ENCODE data around the genes SORD, SPATA5L1, C15orf48 and SQOR.

GRCh38 chr15:43880605-43881236 is 53.9 kb downstream of the WDR76 start:
- PRO-cap, result no peak
- RRBS, 2 experiments, result no CpG with 5 or more reads among the region's 3 CpGs

DNA sequence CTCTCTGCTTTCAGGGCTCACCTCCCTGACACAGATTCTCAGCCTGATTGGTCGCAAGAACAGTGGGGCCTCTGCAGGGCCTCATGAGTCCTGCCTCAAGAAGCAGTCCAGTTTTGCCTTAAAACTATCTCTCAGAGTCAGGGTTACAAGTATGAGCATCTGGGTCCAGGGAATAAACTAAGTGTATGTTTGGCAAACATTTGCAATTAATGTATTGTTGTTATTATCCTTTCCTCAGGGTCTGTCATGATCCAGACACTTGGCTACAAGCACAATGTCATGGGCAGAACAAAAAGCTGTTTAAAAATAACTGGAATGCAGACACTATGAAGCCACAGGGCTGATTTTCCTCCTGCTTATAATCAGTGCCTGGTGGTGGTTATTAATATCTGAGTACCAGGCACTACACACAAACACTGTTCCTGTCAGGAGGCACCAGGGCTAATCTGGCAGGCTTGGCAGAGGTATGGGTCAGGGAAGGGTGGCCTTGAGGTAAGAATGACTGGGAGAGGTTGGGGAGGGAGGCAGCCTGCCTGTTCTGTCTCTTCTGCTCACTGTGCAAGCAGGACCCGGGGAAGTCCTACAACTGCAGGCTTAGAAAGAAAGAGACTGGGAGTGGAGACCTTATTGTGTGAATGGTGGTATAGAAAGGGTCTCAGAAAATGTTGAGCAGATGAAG is 67.1 kb downstream of the WDR76 start:
- PRO-cap, result no peak
- RRBS, 2 experiments, result no CpG with 5 or more reads among the region's 2 CpGs

DNA sequence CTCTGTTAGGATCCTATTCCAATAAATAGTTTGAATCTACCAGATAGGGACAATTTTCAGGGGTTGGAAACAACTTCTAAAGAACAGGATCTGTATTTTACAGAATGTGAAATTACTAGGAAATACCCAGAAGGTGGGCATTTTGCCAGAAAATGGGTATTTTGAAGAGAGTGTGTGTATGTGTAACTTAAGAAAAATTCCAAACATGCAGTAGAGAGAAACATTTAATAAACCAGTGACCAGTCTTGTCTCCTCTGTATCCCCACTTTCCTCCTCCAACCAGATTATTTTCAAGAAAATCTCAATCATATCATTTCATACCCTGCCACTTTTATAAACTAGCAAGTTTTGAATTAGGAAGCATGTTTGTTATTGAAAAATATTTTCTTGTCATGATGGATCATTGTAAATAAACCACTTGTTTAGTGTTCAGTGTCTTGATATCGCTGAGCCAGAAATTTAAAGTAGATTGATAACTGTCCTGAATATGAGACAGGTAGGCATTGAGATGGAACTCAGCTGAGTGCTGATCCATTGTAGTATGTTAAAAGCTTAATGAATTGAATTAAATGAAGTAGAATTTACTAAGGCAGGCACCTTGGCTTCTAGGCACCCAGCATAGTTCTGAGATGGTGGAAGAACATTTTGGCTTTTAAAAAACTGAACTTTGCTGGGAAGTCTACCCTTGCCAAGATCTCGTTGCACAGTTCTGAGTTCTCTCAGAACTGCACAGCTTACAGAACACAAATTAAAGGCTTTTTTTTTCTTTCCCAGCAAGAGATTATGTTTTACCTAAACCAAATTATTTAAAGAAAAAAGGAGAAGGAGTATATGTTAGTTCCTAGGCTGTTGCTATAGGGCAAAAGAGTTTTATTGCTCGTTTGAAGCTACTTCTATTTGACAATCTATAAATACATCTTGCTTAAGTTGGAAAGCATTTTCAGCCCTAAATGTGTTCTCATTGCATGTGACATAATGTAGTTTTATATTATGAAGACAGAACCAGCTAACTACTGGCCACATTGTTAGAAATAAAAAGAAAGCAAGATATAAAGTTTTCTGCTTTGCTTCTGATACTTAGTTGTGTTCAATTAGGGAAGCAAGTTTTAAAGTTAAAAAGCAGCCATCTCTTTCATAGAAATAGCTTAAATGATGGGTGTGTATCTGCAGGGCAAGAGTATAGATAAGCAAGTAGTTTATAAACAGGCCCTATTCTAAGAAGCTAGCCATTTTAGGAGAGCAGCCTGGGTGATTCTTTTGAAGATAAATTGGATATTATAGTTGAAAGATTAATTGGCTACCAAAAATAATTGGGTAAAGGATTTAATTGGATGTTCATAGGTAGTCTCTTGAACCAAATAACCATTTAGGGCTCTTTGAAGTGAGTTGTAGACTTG is 5.1 kb downstream of the EIF3J start:
- PRO-cap, result no peak
- RRBS, 2 experiments, result no CpG with 5 or more reads among the region's 3 CpGs

- PRO-cap, result no peak
- RRBS, 2 experiments, result no CpG with 5 or more reads among the region's 5 CpGs
These were observed 3.4 kb upstream of the SPG11 start for GRCh38 chr15:44666787-44667413.

DNA sequence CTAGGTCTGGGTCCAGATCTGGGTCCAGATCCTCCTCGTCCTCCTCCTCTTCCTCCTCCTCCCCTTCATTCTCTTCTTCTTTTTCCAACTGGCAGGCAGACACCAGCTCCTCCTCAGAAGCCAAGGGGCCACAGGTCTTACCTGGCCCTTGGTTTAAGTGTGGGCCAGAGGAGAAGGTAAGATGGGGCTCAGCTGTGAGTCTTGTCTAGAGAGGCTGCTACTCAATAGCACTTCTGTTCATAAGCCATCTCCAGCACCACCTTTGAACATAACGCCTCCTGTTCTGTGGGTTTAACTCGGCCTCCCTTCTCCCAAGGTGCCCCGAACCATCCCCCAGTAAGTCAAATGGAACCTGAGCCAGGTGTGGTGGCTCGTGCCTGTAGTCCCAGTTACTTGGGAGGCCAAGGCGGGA is 12.1 kb upstream of the SPG11 start:
- PRO-cap, result no peak
- RRBS, 2 experiments, result no CpG with 5 or more reads among the region's 6 CpGs

GRCh38 chr15:44726988-44727366 is 9.4 kb upstream of the TRIM69 start:
- PRO-cap, result bidirectional peak, plus-strand start at chr15:44727093, minus-strand start at chr15:44726699
- RRBS, 2 experiments, result no CpG with 5 or more reads among the region's 2 CpGs

DNA sequence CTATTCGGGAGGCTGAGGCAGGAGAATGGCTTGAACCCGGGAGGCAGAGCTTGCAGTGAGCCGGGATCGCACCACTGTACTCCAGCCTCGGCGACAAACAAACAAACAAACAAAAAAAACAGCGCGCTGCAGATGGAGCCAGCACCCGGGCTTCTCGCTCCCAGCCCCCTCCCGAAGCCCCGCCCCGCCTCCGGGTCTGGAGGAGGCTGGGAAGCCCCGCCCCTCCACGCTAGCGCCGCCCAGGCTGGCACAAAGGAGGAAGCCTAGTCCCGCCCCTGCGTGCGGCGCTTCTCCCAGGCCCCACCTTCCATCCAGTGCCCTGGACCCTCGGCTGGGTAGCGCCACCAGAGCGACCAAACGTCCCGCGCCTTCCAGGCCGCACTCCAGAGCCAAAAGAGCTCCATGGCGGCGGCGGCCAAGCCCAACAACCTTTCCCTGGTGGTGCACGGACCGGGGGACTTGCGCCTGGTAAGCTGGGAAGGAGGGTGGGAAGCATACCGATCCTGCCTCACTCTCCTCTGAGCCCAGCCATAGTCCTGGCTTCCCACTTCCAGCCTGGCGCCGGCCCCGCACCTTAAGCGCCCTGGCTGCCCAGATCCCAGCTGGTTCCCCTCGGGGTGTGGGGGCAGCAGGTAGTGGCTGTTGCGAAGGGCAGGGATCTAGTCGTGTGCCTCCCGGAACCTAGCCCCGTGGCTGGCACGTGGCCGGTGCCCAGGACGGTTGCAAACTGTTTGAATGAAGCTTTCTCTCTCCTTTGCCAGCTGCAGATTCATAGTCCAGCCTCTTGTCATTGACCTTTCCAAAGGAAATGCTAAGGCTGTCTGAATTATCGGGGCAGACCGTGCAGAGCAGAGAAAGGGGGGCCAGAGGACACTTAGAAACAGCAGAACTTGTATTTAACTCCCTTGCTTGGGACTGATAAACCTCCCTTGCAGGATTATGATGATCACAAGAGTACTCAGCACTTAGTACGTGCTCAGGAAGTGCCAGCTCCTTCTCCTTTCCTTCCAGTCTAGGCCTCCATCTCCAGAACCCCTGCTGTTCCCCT is at the start of gene SORD:
TSS of gene SORD (plus strand) at position 314 of the 1,048 bp plus-strand sequence.
- PRO-cap, result bidirectional peak, plus-strand start at position 250 of the sequence, minus-strand start at position 170 of the sequence
- RRBS, 2 experiments, result 2 to 3% methylated on average over 8 to 15 of the region's 51 CpGs

GRCh38 chr15:45043025-45043436 is 20.0 kb downstream of the SORD start:
- PRO-cap, result no peak
- RRBS, 2 experiments, result no CpG with 5 or more reads among the region's 5 CpGs

GRCh38 chr15:45096734-45096983 is 17.3 kb downstream of the DUOX2 start:
- PRO-cap, result no peak
- RRBS, 2 experiments, result no CpG with 5 or more reads among the region's 1 CpG

DNA sequence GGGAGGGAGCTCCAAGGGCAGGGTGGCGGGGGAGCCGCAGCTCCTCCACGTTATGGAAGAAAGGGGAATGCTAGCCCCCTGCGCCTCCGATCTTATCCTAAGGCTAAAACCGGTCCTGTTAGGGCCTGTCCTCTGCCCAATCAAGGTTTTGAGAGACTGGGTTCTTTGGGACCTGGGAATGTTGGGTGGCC is 248 bp downstream of the DUOX1 start:
- PRO-cap, result no peak
- RRBS, 2 experiments, result 32% methylated on average over 4 of the region's 6 CpGs; no CpG with 5 or more reads in 1 of the 2 experiments

DNA sequence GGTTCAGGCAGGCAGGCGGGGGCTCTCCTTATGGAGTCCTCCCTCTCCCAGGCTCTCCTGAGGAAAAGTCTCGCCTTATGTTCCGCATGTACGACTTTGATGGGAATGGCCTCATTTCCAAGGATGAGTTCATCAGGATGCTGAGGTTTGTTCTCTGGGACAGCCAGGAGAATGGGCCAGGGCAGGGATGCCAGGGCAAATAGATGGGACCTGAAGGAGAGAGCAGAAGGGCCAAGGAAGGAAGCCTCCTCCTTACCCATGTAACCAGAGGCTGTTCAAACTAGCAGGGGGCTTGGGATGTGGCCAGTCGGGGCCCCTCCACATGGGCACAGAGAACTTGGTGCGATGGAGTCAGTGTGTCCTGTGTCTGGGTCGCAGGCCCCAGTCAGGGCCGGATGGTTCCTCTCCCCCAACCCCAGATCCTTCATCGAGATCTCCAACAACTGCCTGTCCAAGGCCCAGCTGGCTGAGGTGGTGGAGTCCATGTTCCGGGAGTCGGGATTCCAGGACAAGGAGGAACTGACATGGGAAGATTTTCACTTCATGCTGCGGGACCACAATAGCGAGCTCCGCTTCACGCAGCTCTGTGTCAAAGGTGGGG is 18.2 kb downstream of the DUOX1 start:
- PRO-cap, result no peak
- RRBS, 2 experiments, result 93% methylated on average over 1 of the region's 15 CpGs; no CpG with 5 or more reads in 1 of the 2 experiments

DNA sequence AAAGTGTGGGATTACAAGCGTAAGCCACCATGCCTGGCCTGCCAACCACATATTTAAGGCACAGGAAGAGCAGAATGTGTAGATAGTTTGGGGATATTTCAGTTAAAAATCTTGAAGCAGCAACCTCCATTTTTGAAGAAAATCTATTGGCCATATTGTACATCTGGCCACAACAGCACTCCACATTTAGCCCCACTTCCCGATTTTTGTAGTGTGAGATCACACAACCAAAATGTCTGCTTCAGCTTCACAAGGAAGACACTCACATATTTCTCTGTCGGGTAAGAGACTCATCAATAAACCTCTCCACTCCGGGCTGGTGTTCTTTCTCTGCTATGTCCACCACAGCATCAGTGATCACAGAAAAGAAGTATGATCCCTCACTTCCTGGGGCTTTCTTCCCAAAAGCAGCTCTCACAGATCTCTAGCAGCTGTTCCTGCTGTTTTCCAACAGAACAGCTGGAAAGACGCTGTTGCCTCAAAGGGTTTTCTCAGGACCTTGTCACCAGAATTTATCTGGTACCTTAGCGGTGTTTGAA is 46.5 kb downstream of the GATM start:
- PRO-cap, result no peak
- RRBS, 2 experiments, result no CpG with 5 or more reads among the region's 6 CpGs

DNA sequence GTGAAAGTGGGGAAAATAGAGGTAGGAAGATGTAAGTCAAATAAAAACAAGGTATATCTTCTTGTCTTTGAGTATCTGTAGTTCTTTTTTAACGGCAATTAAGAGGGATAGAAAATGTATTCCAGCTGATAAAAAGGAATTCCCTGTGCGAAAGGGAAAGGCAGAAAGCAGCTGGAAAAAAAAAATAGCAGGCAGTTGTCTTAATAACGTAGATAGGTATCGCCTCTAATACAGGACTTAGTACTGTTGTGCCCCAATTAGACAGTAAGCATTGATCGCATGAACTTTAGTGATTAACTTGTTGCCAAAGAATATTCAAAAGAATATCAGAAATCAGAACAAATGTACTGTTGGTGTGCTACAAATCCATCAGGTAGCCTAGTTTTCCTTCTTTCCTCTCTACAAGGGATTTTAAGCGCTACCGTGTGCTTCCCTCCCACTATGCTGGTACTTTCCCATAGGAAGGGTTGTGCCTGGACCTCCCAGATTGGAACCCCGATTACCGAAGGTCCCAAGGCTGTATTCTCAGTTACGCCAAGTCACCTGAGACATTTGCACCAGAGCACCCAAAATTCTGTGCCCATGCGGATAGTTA is 643 bp upstream of the SPATA5L1 start:
- PRO-cap, result no peak
- RRBS, 2 experiments, result no CpG with 5 or more reads among the region's 11 CpGs

DNA sequence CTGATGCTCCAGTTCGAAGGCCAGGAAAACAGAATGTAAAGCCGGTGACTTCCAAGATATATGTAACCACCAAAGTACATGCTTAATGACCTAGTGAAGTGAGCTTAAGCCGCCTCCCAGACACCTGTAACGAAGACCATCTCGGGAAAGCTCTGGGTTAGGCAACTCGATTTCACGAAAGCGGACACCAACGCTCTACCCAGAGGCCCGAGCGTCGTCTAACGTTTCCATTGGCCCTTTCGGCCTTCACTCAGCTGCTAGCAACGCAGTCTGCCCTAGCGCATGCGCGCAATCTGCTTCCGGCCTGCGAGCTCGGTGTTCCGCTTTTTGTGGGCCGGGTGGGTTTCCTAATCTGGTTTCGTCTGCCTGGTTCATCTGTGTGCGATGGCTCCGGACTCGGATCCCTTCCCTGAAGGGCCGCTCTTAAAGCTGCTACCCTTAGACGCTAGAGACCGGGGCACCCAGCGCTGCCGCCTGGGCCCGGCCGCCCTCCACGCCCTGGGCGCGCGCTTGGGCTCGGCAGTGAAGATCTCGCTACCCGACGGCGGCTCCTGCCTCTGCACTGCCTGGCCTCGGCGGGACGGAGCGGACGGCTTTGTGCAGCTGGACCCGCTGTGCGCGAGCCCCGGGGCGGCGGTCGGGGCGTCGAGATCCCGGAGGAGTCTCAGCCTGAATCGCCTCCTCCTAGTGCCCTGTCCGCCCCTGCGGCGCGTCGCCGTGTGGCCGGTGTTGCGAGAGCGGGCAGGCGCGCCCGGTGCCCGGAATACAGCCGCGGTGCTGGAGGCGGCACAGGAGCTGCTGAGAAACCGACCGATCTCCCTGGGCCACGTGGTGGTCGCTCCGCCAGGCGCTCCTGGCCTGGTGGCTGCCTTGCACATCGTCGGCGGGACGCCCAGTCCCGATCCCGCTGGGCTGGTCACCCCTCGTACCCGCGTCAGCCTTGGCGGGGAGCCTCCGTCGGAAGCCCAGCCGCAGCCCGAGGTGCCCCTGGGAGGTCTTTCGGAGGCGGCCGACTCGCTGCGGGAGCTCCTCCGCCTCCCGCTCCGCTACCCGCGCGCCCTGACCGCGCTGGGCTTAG is at the start of gene SPATA5L1:
TSS of gene SPATA5L1 (plus strand) at position 291 of the 1,078 bp plus-strand sequence.
- PRO-cap, result bidirectional peak, plus-strand start at position 441 of the sequence, minus-strand start at position 220 of the sequence
- RRBS, 2 experiments, result under 1 to 3% methylated on average over 17 to 21 of the region's 108 CpGs

DNA sequence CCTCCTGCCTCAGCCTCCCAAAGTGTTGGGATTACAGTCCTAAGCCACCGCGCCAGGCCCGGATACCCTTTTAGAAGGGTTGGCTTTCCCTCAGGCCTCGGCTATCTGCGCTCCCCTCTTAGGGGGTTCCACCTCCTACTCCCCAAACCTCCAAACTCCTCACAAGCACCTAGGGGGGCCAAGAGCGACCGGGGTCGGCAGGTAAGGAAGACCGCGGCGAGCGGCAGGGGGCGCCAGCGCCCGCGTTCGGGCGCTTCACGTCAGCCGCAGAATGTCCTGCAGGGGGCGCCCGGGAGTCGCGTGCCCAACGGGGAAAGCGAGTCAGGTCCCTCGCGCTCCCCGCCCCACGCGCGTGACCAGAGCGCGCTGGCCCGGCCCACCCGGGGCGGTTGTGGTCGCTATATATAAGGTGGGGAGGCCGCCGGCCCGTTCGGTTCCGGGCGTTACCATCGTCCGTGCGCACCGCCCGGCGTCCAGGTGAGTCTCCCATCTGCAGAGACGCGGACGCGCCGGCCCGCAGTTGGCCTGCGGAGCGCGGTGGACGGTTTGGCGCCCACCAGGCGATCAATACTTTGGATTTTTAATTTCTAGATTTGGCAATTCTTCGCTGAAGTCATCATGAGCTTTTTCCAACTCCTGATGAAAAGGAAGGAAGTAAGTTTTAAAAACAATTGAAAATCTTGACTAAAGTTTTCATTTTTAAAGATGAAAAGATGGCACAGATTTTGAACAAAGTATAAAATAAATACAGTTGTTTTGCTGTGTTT is at the start of gene C15orf48:
TSS of gene C15orf48 (plus strand) at position 432 of the 767 bp plus-strand sequence.
- PRO-cap, result unidirectional peak, plus-strand start at position 431 of the sequence
- RRBS, 2 experiments, result 3 to 9% methylated on average over 19 to 28 of the region's 63 CpGs

GRCh38 chr15:45610165-45610578 is 23.0 kb downstream of the BLOC1S6 start:
- PRO-cap, result no peak
- RRBS, 2 experiments, result no CpG with 5 or more reads among the region's 5 CpGs

- PRO-cap, result no peak
- RRBS, 2 experiments, result 1 to 3% methylated on average over 15 to 26 of the region's 83 CpGs
These were observed at the start of gene SQOR for GRCh38 chr15:45634405-45635698. TSS of gene SQOR (plus strand) at chr15:45635029.

- PRO-cap, result no peak
- RRBS, 2 experiments, result 2% methylated on average over 34 to 40 of the region's 89 CpGs
These were observed 533.1 kb upstream of the SEMA6D start for GRCh38 chr15:47183878-47184962.

DNA sequence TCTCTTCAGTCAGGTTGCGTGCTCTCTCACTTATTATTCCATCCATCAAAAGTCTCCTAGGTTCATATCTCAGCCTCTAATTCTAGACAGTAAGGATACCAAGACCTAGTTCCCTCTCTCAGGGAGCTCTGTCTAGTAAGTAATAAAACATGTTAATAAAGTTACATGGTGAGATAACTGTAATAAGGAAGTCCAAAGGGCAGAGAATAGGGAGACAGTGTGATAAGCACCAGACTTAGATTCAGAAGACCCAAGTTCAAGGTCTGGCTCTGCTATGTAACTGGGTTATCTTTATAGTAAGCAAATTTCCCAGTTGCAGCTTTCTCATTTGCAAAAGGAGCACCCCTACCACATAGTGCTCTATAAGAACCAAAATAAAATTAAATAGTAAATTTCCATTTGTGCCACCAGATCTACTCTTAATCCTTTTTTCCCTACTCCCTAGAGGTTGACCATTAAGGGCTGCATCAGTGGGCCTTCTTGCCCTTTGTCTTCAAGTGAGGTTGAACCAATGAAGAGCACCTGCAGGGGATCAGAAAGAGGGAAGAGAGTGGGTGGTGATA is 8.7 kb upstream of the SEMA6D start:
- PRO-cap, result no peak
- RRBS, 2 experiments, result no CpG with 5 or more reads among the region's 1 CpG

- PRO-cap, result no peak
- RRBS, 2 experiments, result no CpG with 5 or more reads among the region's 2 CpGs
These were observed 39.5 kb downstream of the SEMA6D start for GRCh38 chr15:47756787-47757290.

Measured in astrocyte (in vitro differentiated cells and primary cell).